ENCODE measurements around a stretch of chr4.

DNA sequence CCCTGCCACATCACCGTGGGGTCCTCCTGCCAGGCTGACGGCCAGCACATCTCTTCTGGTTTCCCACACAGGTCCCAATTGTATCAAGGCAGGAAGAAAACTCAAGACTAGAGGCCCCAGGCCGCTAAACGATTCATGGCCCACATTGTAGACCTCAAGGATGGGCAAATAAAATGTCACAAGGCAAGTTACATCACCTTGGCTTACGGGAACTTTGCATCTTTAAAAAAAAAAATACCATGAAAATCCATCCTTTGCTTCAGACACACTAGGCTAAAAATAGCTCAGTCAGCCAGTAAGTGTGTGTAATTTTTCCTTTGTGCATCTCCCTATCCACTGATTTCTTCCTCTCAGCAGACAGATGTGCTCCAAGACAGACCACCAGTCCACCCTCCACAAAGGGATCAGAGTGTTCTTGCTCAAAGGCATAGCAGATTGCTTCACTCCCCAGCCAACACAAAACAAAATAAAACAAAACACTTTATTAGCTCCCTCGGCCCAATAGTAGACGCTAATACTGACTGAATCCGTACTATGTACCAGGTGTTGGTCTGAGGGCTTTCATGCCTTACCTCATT is 14.7 kb downstream of the LDB2 start:
- RRBS: no CpG with 5 or more reads among the region's 8 CpGs

GRCh38 chr4:16896213-16896724 is 2.2 kb downstream of the LDB2 start:
- RRBS: no CpG with 5 or more reads among the region's 1 CpG

DNA sequence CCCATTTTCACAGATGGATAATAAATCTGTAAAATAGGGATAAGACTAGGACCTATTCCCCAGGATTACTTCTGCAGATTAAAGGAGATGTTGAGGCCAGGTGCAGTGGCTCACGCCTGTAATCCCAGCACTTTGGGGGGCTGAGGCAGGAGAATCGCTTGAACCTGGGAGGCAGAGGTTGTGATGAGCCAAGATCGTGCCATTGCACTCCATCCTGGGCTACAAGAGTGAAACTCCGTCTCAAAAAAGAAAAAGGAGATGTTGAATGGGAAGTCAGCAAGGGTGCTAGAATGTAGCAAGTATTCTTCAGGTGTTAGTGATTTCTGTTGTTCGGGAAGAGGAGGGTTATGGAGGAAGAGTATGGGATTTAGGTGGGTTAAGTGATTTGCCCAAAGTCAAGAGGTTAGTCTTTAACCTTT is 11.6 kb downstream of the MED28 start:
- RRBS: no CpG with 5 or more reads among the region's 5 CpGs

DNA sequence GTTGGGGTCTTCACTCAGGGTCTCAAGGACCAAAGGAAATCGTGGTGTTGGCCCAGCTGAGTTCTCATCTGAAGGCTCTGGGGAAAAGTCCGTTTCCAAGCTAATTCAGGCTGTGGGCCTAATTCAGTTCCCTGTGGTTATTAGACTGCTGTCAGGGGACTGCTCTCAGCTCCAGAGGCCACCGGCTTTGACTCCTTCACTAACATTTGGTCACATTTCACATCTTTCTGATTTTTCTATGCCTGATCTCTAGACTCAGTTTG is 37.6 kb downstream of the FAM184B start:
- RRBS: no CpG with 5 or more reads among the region's 3 CpGs

DNA sequence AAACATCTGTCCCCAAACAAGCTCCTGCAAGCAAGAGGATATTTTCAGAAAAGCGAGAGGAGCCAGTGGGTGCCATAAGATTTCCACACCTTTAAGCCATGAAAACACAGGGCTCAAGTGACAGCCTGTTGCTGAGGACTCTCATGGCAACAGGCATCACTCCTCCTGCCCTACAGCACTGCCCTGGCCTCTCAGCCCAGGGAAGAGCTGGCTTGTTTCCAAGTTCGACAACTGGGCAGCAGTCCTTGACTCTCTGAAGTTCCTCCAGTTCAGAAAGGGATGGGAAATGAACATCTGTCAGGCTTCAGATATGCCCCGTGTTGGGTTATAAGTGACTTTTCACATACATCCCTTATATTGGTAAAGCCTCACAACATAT is 9.9 kb downstream of the FAM184B start:
- RRBS: no CpG with 5 or more reads among the region's 3 CpGs

DNA sequence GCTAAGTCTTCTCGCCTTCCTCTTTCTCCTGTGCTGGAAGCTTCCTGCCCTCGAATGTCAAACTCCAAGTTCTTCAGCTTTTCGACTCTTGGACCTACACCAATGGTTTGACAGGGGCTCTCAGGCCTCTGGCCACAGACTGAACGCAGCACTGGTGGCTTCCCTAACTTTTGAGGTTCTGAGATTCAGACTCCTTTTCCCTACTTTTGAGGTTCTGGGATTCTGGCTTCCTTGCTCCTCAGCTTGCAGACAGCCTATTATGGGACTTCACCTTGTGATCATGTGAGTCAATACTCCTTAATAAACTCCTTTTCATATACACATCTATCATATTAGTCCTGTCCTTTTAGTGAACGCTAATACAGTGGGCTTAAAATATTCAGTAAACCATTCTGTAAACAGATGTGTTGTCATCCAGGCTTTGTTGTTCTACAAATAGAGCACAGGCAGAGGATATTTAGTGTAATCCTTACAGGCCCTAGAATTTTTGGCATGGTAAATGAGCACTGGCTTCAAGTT is 95.1 kb downstream of the LCORL start:
- RRBS: no CpG with 5 or more reads among the region's 5 CpGs

- RRBS: no CpG with 5 or more reads among the region's 2 CpGs
These were observed 300.1 kb upstream of the LCORL start for GRCh38 chr4:18321664-18322104.

GRCh38 chr4:18574065-18574448 is 552.5 kb upstream of the LCORL start:
- RRBS: no CpG with 5 or more reads among the region's 2 CpGs

DNA sequence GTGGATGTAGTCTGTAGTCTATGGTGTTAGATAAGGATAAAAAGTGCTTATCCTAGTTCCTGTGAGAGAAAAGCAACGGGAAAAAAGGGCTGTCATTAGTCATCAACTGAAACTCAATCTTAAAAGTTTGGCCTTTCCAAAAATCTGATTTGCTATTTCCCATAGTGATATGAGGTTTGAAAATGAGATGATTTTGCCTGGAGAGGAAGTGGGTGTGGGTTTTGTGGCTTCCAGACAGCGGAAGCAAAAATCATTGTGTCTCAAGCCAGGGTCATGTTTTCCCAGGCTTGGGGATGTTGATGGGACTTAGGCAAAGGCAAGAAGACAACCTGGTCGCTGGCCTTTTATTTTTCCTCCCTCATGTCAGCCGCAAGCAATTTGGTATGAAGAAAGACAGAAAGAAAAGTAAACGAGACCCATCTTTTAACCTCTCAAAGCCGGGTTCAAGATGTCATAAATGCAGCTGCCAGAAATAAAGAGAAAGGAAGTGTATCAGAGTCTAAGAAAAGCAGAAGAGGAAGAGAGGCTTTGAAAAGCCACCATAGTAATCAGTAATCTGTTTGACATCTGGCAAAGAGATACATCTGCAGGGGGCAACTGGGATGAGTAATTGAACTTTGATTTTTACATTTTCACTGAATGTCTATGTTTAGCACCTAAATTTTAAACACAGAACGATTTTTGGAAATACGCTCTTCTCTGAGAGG is 521.7 kb upstream of the SLIT2 start:
- RRBS: no CpG with 5 or more reads among the region's 8 CpGs

DNA sequence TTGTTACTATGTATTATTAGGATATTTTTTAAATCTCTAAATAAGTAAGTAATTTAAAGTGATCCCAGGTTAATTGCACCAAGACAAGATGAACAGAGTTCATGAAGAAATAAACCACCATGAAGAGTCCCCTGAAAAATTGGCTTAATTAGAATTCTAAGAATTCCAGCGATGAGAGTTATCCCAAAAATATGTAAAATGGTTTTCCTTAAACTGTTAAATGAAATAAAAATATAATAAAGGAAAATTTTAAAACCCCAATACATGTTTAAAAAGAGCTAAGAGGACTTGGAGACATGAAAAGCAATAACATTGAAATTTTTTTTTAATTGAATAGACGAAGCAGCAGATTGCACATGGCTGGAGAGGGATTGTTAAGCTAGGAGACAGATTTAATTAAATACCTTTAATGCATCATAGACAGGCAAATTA is 141.5 kb upstream of the SLIT2 start:
- RRBS: no CpG with 5 or more reads among the region's 2 CpGs

DNA sequence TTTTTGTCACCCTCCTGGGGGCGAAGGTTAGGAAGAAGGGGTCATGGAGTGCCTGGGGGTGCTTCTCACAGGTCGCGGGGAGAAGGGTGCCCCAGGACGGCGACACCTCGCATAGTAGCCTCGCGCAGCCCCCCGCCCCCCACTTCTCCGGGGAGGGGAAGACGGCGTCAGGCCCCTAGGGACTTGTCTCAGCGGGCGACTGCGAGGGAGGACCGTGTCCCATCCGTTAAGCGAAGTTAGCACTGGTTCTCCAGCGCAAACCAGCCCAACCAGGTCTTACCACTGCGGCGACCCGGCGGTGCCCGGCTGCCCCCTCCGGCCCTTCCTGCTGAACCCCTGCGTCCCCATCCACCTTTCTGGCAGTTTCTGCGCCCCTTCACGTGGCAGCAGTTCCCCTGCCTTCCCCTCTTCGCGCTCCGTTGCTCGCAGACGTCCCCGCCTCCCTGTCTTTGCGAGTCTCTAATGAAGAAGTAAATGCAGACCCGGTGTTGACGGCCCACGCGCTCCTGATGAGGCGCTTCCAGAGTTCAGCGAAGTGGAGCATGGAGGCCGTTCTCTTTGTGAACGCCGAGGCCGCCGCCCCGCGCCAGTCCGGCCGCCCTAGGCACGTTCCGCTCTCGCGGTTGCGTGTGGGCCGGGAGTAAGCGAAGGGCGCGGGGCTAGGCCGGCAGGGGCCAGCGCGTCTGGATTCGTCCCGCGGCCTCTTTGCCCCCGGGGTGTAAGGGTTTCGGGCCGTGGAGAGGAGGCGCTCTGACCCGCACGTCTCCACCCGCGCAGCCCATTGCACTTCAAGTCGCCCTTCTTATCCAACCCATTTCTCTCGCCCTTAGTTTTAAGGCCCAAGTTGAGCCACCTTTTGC is 3.0 kb downstream of the SLIT2 start:
- RRBS: 3% methylated on average over 26 of the region's 75 CpGs

GRCh38 chr4:20488563-20489172 is 211.6 kb upstream of the PACRGL start:
- RRBS: no CpG with 5 or more reads among the region's 11 CpGs

DNA sequence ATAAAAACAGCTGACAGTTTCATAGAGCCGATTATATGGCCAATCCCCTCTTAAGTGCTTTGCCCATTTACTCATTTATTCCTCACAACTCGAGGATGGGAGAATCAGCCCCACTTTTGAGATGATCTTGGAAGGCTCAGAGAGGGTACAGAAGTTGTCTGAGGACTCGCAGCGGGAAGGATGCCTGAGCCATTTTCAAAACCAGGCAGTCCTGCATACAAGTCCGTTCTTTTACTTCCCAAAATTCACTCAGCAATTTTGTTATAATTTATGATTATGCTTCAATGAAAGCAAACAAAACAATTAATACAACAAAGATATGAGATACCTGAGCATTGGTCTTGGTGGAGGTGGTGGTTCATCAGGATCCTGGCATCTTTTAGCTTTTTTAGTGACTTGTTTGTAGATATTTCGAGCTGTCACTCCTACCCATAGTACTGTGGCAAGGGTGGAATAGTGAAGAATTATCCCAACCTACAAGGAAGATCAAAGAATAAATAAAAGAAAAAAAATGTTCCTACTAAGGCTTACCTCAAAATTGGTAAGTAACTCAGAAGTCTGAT is 123.6 kb downstream of the ADGRA3 start:
- RRBS: no CpG with 5 or more reads among the region's 6 CpGs

- RRBS: no CpG with 5 or more reads among the region's 9 CpGs
These were observed 113.5 kb downstream of the ADGRA3 start for GRCh38 chr4:22402270-22402851.

DNA sequence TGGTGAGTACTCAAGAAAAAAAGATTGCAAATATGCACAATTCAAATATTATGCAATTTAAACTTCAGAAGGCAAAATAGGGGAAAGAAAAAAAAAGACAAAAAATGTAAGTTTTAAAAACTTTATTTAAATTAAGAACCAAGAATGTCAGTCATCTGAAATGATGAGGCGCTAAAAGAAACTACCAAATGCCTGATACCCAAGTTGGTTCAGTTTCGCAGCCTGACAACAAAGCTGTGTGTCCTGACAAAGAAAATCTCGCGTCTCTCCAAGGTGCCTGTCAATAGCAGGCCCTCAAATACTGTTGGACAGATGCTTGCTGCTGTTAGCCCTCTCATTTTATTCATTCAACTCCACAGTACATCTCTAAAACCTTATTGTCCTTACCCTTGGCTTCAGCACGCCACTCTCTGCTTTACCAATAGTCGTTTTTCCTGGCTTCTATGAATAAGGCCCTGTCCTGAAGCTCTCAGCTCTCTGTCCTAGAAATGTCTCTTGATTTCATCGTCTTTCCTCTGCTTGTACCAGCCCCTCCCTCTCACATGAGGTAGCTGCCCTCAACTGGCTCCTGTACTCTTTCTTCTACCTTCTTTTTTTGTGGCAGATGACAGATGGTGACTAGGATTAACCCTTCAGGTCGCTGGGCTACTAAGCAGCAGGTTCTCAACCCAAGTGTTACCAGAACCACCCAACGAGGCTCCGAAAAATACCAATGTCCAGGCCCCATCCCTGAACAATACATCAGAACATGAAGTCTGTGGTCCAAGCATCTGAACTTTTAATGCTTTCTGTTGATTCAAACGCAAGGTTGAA is 11.5 kb downstream of the ADGRA3 start:
- RRBS: no CpG with 5 or more reads among the region's 11 CpGs

DNA sequence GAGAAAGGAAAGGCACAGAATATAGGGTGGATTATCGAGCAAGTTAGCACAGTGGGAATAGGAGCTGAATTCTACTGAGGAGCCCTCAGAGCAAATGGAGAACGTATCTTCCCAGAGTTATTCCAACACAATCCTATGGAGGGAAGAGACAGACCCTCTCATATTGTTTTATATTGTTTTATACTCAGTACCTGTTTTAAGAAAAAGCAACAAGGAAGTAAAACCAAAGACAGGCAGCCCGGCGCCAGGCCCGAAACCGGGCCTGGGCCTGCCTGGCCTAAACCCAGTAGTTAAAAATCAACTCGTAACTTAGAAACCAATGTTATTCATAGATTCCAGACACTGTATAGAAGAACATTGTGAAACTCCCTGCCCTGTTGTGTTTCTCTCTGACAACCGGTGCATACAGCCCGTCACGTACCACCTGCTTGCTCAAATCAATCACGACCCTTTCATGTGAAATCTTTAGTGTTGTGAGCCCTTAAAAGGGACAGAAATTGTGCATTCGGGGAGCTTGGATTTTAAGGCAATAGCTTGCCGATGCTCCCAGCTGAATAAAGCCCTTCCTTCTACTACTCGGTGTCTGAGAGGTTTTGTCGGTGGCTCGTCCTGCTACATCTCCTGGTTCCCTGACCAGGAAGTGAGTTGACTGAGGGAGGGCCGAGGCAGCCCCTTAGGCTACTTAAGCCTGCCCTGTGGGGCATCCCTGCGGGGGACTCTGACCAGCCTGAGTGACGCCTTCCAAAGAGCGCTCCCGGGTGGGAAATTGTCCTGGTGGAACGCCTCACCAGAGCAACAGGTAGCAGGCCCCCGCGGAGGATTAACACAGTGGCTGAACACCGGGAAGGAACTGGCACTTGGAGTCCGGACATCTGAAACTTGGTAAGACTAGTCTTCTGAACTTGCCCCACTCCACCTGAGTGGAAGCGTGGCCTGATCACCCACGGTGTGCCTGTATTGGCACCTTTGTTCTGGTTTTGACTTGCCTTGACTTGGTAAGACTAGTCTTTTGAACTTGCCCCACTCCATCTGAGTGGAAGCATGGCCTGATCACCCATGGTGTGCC is 83.6 kb upstream of the ADGRA3 start:
- RRBS: no CpG with 5 or more reads among the region's 28 CpGs

DNA sequence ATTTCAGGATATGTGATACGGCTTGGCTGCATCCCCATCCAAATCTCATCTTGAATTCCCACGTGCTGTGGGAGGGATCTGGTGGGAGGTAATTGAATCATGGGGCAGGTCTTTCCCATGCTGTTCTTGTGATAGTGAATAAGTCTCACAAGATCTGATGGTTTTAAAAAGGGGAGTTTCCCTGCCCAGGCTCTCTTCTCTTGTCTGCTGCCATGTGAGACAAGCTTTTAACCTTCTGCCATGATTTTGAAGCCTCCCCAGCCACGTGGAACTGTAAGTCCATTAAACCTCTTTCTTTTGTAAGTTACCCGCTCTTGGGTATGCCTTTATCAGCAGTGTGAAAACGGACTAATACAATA is 504.6 kb upstream of the ADGRA3 start:
- RRBS: no CpG with 5 or more reads among the region's 5 CpGs

GRCh38 chr4:23640676-23640910 is 249.3 kb downstream of the PPARGC1A start:
- RRBS: no CpG with 5 or more reads among the region's 1 CpG

- RRBS: no CpG with 5 or more reads among the region's 4 CpGs
These were observed 127.1 kb downstream of the PPARGC1A start for GRCh38 chr4:23762698-23763200.